ENCODE measurements around a stretch of chr7.

DNA sequence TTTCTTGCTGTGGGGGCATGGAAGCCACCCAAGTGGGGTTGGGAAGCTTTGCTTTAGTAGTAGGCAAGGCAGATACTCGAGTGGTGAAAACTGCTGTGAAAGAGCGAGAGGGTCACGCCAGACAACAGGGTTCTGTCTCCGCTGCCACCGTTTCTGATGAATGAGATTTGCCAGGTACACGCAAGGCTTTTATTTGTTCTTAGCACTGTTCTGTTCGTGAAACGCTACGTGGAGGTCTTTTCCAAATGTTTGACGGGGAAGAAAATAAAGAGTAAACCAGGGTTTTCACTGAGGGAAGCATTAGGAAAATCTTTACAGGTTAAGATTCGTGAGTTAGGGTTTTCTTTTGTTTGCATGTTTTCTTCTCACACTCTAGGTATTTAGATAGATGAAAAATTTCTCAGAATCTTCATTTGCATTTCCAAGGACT, 1.3 kb downstream of the GNAI1 start:
- PRO-cap: unidirectional peak, minus-strand start at position 146 of the sequence

- PRO-cap: no peak
Measured at GRCh38 chr7:80174047-80174700, 39.5 kb downstream of the GNAI1 start.

- PRO-cap: no peak
Measured at GRCh38 chr7:80244567-80244956, 109.9 kb downstream of the GNAI1 start.

- PRO-cap: no peak
Measured at GRCh38 chr7:80374343-80374817, 137.5 kb downstream of the GNAT3 start.

- PRO-cap: no peak
Measured at GRCh38 chr7:80641505-80641884, 3.1 kb downstream of the CD36 start.

- PRO-cap: no peak
Measured at GRCh38 chr7:80642900-80643472, 4.5 kb downstream of the CD36 start.

DNA sequence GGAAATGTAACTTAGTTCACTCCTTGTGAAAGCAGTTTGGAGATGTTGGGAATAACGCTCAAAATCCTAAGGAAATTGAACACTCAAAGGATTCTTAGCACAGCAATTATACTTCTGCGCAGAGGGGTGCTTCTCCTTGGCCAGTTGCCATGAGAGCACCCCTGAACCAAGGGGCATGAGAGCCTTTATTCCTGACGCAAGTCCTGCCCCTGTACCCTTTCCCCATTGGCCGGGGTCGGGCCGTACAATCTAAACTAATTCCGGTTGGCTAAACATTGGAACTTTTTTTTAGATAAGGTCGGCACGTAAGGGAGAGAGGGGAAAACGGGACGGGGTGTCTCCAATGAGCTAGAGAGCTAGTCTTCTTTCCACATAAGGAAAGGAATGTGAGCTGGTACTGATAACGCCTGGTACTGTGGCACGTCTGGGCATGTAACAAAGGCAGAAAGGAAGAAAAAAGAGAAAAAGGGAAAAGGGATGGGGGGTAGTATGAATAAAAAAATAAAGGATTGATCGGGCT, 96.8 kb downstream of the CD36 start:
- PRO-cap: no peak

DNA sequence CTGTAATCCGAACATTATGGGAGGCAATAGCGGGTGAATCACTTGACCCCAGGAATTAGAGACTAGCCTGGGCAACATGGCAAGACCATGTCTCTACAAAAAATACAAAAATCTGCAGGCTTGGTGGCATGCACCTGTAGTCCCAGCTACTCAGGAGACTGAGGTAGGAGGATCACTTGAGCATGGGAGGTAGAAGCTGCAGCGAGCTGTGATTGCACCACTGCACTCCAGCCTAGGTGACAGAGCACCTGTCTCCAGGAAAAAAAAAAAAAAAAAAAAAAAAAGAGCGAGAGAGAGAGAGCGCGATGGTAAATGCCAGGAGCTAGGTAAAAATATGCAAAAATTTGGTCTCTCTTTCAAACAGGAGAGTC, 78.6 kb downstream of the SEMA3C start:
- PRO-cap: no peak

DNA sequence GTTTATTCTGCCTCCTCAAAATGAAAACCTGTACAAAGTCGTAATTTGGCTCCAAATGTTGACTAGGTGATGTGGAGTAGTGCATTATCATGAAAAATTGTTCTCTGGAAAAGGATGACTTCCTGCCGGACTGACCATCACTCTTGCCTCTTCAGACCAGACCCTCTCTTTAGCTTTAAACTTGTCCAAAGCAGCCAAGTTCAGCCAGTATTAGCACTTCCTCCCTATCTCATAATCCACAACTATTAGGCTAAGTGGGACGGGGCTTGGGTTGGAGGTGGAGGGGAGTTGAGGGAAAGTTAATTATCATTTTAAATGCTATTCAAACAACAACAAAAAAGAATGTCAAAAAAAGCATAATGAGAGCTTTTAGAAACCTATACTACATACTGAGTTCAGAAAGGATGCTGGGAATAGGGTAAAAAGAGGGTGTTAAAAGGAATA, 447 bp downstream of the HGF start:
- PRO-cap: no peak

GRCh38 chr7:83643666-83643943, 5.3 kb downstream of the SEMA3E start:
- PRO-cap: no peak

DNA sequence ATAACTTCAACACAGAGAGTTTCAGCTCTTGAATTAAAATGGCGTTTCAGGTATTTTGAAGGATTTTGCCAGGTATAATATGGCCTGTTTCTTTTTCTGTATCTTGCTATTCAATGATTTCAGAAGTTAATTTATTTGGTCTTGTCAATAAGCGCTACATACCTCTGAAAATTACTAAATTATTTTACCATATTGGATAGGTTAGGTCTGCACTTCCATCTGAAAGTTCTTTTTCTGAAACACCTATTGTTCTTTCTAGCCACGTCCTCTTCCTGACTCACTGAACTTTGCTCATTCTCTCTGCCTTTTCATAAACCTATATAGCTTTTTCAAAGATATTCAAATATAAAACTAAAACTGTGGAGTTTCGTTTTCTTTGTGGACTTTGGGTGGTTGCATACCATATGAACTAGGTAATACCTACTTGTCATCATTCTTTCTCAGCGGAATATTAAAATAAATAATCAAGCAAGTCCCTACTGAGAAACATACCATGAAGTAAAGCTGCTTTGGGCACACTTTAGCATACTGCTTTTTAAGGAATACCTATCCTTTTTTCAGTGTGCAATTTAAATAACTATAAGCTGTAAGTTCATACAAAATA, 136.0 kb downstream of the SEMA3A start:
- PRO-cap: no peak

- PRO-cap: no peak
Measured at GRCh38 chr7:85162910-85163222, 24.0 kb downstream of the SEMA3D start.

GRCh38 chr7:86340009-86340989, 303.4 kb upstream of the GRM3 start:
- PRO-cap: no peak

DNA sequence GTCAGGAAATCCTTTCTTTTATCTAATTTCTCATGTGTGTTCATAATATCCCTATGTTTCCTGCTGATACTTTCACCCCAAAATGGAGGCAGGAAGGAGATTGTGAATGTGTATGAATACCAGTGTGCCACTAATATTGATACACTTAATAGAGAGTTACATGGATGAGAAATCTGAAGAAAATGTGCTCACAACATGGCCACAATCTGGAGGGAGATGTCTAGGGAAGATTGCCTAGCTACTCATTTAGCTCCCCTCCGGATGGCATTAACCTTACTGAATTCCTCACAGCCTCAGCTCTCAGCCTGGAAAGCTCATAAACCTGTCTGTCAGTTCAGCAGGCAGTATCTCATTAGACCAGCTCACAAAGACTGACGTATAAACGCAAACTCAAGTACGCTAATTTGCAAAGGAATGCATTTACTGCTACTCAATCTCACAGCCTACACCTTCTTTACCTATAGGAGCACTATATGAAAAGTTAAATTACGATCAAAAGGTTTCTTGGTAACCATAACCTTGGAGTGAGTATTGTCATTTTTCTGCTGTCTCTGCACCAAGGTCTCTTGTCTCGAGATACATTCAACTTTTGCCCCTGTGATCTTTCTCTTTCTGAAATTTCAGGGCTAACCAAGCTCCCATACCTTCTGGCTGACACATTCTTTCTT, 23.3 kb upstream of the DMTF1 start:
- PRO-cap: no peak

GRCh38 chr7:87156955-87157792, 4.9 kb downstream of the DMTF1 start:
- PRO-cap: no peak

DNA sequence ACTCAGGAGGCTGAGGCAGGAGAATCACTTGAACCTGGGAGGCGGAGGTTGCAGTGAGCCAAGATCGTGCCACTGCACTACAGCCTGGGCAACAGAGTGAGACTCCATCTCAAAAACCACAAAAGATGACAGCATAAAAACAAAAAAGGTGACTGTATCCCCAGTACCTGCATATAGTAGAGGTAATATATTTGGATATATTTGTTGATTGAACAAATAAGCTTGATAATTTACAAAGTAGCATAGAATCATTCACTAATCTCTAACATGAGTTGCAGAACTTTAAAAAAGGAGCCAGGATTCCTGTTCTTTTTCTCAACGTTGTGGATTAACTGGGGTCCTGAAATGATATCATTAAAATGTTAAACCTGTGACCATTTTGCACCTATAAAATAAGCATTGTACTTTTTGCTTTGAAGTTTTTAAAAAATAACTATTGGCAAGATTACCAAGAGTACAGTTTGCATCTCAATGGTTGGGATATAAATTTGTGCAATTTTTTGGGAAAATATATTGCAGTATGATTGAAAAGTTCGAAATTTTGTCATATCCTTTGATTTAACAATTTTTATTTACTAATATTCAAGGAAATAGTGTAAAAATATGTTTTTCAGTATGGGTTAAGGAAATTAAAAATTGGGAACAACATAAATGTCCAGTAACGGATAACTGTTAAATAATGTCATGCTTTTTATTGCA, 9.3 kb downstream of the DMTF1 start:
- PRO-cap: no peak

GRCh38 chr7:87184211-87184969, 32.1 kb downstream of the DMTF1 start:
- PRO-cap: no peak

DNA sequence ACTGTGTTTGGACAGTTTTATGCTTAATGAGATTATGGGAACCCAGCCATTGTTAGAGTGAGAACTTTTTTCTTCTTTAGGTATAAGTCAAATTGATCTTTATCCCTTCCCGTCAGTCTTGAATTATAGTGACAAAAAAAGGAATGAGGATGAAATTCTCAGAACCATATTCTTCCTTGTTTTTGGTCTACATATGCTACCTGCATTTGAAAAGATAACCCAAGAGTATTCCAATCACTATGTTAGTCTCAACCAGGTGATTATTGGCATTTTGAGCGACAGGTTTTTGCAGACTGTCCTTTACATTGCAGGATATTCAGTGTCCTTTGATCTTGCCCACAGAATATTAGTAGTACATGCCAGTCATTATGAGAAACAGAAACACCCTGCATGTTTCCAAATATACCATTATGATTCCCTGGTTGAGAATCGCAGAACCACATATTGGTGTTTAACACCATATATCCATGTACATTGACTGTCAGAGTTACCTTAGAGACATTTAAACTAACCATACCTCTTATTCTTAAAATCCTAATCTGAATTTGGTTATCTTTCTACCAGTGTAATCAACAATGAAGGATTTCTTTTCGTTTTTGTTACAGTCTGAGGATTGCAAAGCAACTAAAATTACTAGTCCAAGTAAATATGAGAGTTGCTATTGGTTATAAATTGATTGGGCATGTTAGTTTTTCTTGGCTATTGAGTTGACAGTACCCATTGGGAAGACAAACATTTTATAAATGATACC, 30.6 kb downstream of the TMEM243 start:
- PRO-cap: no peak

DNA sequence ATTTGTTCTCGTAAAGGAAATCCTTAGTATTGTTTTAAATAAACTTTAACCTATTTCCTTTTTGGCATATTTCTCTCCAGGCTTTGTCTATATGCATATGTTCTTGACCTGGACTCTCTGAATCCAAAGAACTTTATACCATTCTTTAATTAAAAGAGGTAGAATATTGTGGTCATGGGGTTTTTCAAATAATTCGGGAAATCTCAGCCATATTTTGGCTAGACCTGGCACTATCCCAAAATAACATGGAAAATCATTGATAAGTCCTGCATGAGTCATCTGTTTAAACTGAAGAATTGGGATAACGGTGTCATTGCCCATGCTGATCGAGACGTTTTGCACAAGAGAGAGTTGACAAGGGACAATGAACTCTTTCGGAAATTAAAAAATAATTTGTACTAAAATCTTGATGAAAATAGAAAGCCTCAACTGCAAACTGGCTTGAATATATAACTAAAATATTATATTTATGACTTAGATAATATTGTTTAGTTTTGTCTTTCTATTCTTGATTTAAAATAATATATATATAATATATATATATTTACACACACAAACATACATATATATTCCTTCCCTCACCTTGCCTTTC, 19.9 kb upstream of the ABCB4 start:
- PRO-cap: no peak

DNA sequence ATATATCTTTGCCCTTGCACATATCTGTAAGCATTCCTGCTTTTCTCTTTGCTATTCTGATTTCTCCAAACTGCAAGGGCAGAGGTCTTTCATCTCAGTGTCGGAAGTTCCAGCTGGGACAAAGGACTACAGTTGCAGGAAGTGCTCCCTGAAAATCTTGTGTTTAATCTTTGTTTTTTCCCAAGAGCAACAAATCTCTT, 22.1 kb upstream of the ABCB4 start:
- PRO-cap: no peak

All from endothelial cell (in vitro differentiated cells).